ENCODE measurements around a stretch of chr4.

DNA sequence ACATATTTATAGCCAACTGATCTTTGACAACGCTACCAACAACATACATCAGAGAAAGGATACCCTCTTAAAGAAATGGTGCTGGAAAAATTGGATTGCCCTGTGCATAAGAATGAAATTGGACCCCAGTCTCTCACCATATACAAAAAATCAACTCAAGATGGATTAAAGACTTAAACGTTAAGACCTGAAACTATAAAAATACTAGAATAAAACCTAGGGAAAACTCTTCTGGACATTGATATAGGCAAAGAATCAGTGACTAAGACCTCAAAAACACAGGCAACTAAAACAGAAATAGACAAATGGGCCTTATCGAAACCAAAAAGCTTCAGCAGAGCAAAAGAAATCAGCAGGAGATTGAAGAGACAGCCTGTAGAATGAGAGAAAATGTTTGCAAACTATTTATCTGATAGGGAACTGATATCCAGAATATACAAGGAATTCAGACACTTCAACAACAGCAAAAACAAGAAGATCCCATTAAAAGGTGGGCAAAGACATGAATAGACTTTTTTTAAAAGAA, 27.8 kb downstream of the KIAA0232 start:
- RAMPAGE, long total RNA: no peak
- RRBS: no CpG with 5 or more reads among the region's 3 CpGs
PRO-cap:
- standard: no peak
- CoPRO, capped RNA only, 2 experiments: no peak in any of the 2 experiments
- CoPRO, capped and uncapped RNA, 2 experiments: no peak in any of the 2 experiments
- CoPRO, uncapped RNA only, 2 experiments: peak in 1 of 2 experiments; most common plus-strand start position 435 of the sequence (in 1)
CAGE:
- cytosol, long polyA plus RNA: no peak
- long polyA plus RNA: no peak
- nucleolus, long total RNA: no peak
- nucleus, long polyA plus RNA: no peak

DNA sequence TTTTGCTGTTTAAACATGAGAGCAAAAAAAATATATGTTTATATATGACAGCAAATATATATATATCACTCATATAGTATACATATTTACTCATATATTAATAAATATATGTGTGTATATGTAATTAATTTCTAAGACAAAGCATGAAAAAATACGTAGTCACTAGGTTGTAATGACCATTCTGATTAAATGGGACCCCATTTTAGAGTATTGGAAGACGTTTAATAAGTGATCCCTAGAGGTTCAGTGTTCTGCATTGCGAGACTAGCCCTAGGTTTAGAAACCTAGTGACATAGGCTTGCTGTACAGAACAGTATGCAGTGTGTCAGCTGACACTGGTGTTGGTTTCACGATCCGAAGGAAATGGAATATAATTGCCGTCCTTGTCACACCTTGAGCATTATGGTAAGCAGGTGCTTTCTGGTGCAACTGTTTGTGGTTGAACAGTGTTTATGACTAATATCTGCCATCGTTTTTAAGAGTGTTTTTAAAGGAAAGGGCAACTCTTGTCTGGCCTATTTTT, 54.1 kb upstream of the TBC1D14 start:
- RAMPAGE, long total RNA: no peak
- RRBS: no CpG with 5 or more reads among the region's 7 CpGs
PRO-cap:
- standard: no peak
- CoPRO, capped RNA only, 2 experiments: no peak in any of the 2 experiments
- CoPRO, capped and uncapped RNA, 2 experiments: no peak in any of the 2 experiments
- CoPRO, uncapped RNA only, 2 experiments: peak in 1 of 2 experiments; most common plus-strand start position 349 of the sequence (in 1)
CAGE:
- cytosol, long polyA plus RNA: no peak
- long polyA plus RNA: no peak
- nucleolus, long total RNA: no peak
- nucleus, long polyA plus RNA: no peak

DNA sequence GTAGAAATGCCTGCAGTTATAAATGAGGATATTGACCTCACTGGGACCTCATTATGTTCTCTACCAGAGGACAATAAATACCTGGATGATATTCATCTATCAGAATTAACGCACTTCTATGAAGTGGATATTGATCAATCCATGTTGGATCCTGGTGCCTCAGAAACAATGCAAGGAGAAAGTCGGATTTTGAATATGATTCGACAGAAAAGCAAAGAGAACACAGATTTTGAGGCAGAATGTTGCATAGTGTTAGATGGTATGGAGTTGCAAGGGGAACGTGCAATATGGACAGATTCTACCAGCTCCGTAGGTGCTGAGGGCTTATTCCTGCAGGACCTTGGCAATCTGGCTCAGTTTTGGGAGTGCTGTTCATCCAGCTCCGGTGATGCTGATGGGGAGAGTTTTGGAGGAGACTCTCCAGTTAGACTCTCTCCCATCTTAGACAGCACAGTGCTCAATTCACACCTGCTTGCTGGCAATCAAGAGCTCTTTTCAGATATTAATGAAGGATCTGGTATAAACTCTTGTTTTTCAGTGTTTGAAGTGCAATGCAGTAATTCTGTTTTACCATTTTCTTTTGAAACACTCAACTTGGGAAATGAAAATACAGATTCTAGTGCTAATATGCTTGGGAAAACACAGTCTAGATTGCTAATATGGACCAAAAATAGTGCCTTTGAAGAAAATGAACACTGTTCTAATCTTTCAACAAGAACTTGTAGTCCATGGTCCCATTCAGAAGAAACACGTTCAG, 47.7 kb upstream of the TBC1D14 start:
- RAMPAGE, long total RNA: no peak
- RRBS: no CpG with 5 or more reads among the region's 7 CpGs
PRO-cap:
- standard: no peak
- CoPRO, capped RNA only, 2 experiments: no peak in any of the 2 experiments
- CoPRO, capped and uncapped RNA, 2 experiments: no peak in any of the 2 experiments
- CoPRO, uncapped RNA only, 2 experiments: peak in 2 of 2 experiments; most common plus-strand start position 427 of the sequence (in 2)
CAGE:
- cytosol, long polyA plus RNA: no peak
- long polyA plus RNA: no peak
- nucleolus, long total RNA: no peak
- nucleus, long polyA plus RNA: no peak

DNA sequence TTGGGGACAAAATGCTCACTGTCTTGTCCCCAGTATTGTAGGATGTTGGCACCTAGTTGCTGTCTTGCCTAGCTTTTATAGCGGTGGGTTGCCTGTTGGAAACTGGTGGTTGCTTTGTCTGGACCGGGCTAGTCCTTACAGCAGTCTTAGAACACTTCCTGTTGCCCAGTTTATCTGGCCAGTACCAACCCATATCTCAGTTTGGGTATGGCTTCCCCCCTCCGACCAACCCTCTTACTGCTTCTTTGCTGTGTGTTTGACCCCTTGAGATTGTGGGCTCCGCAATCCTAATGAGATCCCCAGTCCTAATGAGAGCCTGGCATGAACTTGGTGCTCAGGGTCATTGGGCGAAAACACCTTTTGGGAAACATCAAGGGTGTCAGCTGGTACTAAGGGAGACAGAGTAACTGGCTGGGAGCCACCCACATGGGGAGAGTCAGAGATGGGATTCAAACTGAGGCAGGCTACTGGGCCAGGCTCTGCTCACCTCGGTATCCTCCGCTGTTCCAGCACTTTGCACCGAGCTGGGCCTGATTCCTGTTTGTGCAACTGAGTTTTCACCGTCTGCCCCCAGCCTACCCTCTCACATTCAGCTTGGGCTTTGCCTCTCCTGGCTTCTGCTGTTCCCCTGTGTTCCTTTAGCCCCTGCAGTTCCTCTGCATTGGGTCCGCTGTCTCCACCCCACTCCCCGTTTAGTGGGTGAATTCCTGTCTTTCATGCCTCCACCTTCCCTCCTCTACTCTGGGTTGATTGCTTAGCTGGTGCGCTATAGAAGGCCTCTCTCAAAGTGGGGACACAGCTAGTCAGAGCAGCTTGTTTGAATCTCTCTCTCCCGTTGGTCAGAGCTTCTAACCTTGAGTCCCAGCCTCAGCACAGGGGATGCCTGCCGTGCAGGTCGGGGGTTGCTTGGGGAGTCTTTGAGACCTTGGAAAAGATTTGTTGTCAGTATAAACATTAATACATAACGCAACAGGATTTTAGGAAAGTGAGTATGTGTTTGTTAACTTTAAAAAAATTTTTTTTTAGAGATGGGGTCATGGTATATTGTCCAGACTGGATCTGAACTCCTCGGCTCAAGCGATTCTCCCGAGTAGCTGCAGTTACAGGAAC, 1.7 kb downstream of the TBC1D14 start:
- RAMPAGE, long total RNA: no peak
- RRBS: no CpG with 5 or more reads among the region's 19 CpGs
PRO-cap:
- standard: no peak
- CoPRO, capped RNA only, 2 experiments: no peak in any of the 2 experiments
- CoPRO, capped and uncapped RNA, 2 experiments: no peak in any of the 2 experiments
- CoPRO, uncapped RNA only, 2 experiments: no peak in any of the 2 experiments
CAGE:
- cytosol, long polyA plus RNA: no peak
- long polyA plus RNA: no peak
- nucleolus, long total RNA: no peak
- nucleus, long polyA plus RNA: no peak

GRCh38 chr4:6912155-6912918, 2.7 kb downstream of the TBC1D14 start:
- RAMPAGE, long total RNA: no peak
- RRBS: no CpG with 5 or more reads among the region's 13 CpGs
PRO-cap:
- standard: no peak
- CoPRO, capped RNA only, 2 experiments: no peak in any of the 2 experiments
- CoPRO, capped and uncapped RNA, 2 experiments: no peak in any of the 2 experiments
- CoPRO, uncapped RNA only, 2 experiments: peak in 1 of 2 experiments; most common plus-strand start chr4:6912662 (in 1); most common minus-strand start chr4:6912513 (in 1)
CAGE:
- cytosol, long polyA plus RNA: no peak
- long polyA plus RNA: no peak
- nucleolus, long total RNA: no peak
- nucleus, long polyA plus RNA: no peak

GRCh38 chr4:7034164-7035078, 8.4 kb downstream of the CCDC96 start:
- RAMPAGE, long total RNA: no peak
- RRBS: no CpG with 5 or more reads among the region's 26 CpGs
PRO-cap:
- standard: no peak
- CoPRO, capped RNA only, 2 experiments: no peak in any of the 2 experiments
- CoPRO, capped and uncapped RNA, 2 experiments: no peak in any of the 2 experiments
- CoPRO, uncapped RNA only, 2 experiments: peak in 1 of 2 experiments; most common plus-strand start chr4:7034554 (in 1)
CAGE:
- cytosol, long polyA plus RNA: no peak
- long polyA plus RNA: no peak
- nucleolus, long total RNA: no peak
- nucleus, long polyA plus RNA: no peak

DNA sequence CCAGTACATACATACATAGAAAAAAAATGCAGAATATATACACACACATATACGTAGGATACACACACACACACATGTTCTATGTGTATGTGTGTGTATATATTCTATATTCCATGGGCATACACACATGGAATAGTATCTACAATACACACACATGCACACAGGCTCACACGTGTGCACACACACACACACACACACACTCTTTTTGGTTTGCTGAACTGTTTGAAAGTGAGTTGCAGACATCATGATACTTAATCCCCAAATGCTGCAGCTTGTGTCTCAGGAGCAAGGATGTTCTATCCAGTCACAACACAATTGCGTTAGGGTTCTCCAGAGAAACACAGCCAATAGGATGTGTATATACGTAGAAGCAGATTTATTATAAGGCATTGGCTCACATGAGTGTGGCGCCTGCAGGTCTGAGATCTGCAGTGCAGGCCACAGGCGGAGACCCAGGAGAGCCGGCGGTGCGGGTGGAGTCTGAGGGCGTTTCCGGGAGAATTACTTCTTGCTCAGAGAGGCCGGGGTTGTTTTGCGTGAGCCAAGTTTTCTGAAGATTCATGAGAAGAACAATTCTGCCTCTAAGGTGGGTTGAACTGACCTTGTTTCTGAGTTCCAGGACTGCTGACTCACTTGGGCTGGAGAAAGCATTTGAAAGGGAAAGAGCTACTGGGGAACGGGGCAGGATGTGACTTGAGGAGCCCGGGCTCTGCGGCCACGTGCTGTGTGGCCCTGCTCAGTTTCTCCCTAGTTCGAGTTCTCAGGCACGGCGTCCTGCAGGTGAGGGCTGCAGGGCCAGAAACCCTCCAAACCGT, 36.9 kb upstream of the SORCS2 start:
- RAMPAGE, long total RNA: no peak
- RRBS: no CpG with 5 or more reads among the region's 21 CpGs
PRO-cap:
- standard: no peak
- CoPRO, capped RNA only, 2 experiments: no peak in any of the 2 experiments
- CoPRO, capped and uncapped RNA, 2 experiments: no peak in any of the 2 experiments
- CoPRO, uncapped RNA only, 2 experiments: no peak in any of the 2 experiments
CAGE:
- cytosol, long polyA plus RNA: no peak
- long polyA plus RNA: no peak
- nucleolus, long total RNA: no peak
- nucleus, long polyA plus RNA: no peak

- RAMPAGE, long total RNA: no peak
- RRBS: 25% methylated on average over 3 of the region's 27 CpGs
PRO-cap:
- standard: no peak
- CoPRO, capped RNA only, 2 experiments: no peak in any of the 2 experiments
- CoPRO, capped and uncapped RNA, 2 experiments: no peak in any of the 2 experiments
- CoPRO, uncapped RNA only, 2 experiments: no peak in any of the 2 experiments
CAGE:
- cytosol, long polyA plus RNA: no peak
- long polyA plus RNA: no peak
- nucleolus, long total RNA: no peak
- nucleus, long polyA plus RNA: no peak
These were observed 211.8 kb upstream of the PSAPL1 start for GRCh38 chr4:7646231-7647265.

DNA sequence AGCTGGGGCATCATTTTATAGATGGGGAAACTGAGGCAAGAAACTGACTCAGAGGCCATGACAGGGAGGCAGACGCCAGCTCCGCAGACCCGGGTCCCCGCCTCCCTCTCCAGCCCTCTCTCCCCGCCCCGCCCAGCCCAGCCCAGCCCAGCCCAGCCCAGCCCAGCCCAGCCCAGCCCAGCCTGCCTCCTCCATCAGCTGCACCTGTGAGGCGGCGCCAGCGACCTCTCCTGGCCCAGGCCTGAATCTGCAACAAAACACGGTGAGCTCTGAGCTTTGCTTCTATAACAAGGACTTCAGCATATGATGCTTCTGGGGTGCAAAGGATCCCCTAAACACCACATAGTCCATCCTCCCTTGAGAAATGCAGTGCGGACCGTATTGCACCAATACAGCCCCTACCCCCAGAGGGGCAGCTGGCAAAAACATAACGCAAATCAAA, 215.9 kb upstream of the PSAPL1 start:
- RAMPAGE, long total RNA: no peak
- RRBS: no CpG with 5 or more reads among the region's 13 CpGs
PRO-cap:
- standard: no peak
- CoPRO, capped RNA only, 2 experiments: no peak in any of the 2 experiments
- CoPRO, capped and uncapped RNA, 2 experiments: no peak in any of the 2 experiments
- CoPRO, uncapped RNA only, 2 experiments: no peak in any of the 2 experiments
CAGE:
- cytosol, long polyA plus RNA: no peak
- long polyA plus RNA: no peak
- nucleolus, long total RNA: no peak
- nucleus, long polyA plus RNA: no peak

- RAMPAGE, long total RNA: no peak
- RRBS: no CpG with 5 or more reads among the region's 18 CpGs
PRO-cap:
- standard: no peak
- CoPRO, capped RNA only, 2 experiments: no peak in any of the 2 experiments
- CoPRO, capped and uncapped RNA, 2 experiments: no peak in any of the 2 experiments
- CoPRO, uncapped RNA only, 2 experiments: no peak in any of the 2 experiments
CAGE:
- cytosol, long polyA plus RNA: no peak
- long polyA plus RNA: no peak
- nucleolus, long total RNA: no peak
- nucleus, long polyA plus RNA: no peak
These were observed 167.7 kb downstream of the AFAP1 start for GRCh38 chr4:7771802-7772436.

DNA sequence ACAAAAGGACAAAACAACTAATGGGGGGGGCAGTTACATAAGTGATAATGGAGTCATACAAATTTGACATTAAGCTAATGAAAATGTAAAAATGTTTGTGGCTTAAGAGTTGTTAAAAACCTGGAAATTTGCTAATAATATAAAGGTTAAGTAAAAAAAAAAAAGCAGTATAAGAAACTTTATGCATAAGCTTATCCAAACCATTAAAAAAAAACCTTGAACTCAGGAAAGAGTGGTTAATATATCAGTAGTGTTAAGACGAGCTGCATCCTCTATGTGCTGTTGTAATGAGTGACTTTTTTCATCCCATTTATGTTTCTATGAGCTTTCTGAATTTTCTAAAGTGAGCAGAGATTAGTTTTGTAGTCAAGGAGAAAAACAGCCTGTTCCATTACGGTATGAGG, 122.0 kb downstream of the AFAP1 start:
- RAMPAGE, long total RNA: no peak
- RRBS: no CpG with 5 or more reads among the region's 2 CpGs
PRO-cap:
- standard: no peak
- CoPRO, capped RNA only, 2 experiments: no peak in any of the 2 experiments
- CoPRO, capped and uncapped RNA, 2 experiments: no peak in any of the 2 experiments
- CoPRO, uncapped RNA only, 2 experiments: no peak in any of the 2 experiments
CAGE:
- cytosol, long polyA plus RNA: no peak
- long polyA plus RNA: no peak
- nucleolus, long total RNA: no peak
- nucleus, long polyA plus RNA: no peak

DNA sequence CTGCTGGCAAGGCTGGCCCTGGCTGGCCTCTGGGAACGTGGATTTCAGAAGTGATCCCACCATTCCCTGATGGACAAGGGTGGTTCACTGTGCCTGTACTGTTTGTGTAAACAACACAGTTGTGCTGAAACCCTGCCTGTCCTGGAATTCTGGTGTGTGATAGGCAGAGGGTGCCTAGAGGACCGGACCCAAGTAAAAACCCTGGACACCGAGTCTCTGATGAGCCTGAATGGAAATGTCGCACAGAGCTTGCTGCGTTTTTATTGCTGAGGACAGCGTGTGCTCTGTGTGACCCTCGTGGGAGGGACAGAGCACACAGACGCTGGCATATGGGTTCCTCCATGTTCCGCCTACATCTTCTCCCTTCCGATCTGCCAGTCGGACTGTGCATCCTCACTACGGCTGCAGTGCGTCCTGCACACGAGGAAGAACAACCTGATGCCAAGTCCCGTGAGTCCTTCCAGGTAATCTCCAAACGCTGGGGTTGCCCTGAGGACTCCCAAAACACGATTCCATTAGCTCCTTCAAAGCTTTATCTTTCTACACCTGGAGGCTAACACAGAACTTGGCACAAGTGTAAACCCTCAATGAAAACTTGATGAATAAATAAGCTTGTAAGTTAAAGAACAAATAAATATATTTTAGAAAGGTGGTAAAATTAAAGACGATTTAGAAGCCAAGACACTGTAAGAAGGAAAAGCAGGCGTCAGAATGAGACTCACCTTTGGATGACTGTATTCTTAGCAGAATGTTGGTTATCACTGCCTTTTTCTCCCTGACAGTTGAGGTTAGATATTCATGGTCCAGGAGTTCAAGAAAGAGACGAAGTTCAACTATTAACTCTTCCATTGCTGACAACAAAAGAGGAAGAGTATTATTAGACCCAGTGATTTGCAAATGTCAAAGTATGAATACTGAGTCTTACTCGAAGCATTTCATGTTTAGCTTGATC, 68.2 kb downstream of the AFAP1 start:
- RAMPAGE, long total RNA: no peak
- RRBS: no CpG with 5 or more reads among the region's 21 CpGs
PRO-cap:
- standard: no peak
- CoPRO, capped RNA only, 2 experiments: no peak in any of the 2 experiments
- CoPRO, capped and uncapped RNA, 2 experiments: no peak in any of the 2 experiments
- CoPRO, uncapped RNA only, 2 experiments: no peak in any of the 2 experiments
CAGE:
- cytosol, long polyA plus RNA: no peak
- long polyA plus RNA: no peak
- nucleolus, long total RNA: no peak
- nucleus, long polyA plus RNA: no peak

DNA sequence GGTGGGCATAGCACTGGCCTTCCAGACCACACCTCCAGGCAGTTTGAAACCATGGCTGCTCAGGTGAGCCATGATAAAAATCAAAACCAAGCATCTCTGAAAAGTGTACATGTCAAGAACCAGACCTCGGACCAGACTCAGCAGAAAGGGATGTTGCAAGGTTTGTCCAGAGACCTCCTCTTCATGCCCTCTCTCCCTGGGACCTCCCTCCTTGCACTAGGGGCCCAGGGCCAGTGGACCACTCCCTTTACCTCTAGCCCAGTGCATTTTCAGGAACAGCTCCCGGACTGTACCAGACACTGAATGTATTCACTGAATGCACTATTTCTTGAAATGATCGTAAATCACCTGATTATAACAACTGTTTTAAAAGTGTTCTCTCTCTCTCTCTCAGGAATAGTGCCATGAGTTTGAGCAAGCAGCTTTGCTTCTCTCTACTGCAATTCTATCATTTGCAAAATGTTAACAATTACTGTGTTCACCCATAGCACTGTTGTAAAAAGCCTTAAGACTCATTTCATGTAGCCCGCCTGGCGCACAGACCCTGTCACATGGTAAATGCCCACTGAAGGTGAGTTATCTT, 22.9 kb downstream of the AFAP1 start:
- RAMPAGE, long total RNA: no peak
- RRBS: no CpG with 5 or more reads among the region's 5 CpGs
PRO-cap:
- standard: no peak
- CoPRO, capped RNA only, 2 experiments: no peak in any of the 2 experiments
- CoPRO, capped and uncapped RNA, 2 experiments: no peak in any of the 2 experiments
- CoPRO, uncapped RNA only, 2 experiments: no peak in any of the 2 experiments
CAGE:
- cytosol, long polyA plus RNA: no peak
- long polyA plus RNA: no peak
- nucleolus, long total RNA: no peak
- nucleus, long polyA plus RNA: no peak

- RAMPAGE, long total RNA: no peak
- RRBS: 5% methylated on average over 9 of the region's 26 CpGs
PRO-cap:
- standard: no peak
- CoPRO, capped RNA only, 2 experiments: no peak in any of the 2 experiments
- CoPRO, capped and uncapped RNA, 2 experiments: no peak in any of the 2 experiments
- CoPRO, uncapped RNA only, 2 experiments: no peak in any of the 2 experiments
CAGE:
- cytosol, long polyA plus RNA: no peak
- long polyA plus RNA: no peak
- nucleolus, long total RNA: no peak
- nucleus, long polyA plus RNA: no peak
These were observed 83.5 kb upstream of the AFAP1 start for GRCh38 chr4:8022967-8023680.

DNA sequence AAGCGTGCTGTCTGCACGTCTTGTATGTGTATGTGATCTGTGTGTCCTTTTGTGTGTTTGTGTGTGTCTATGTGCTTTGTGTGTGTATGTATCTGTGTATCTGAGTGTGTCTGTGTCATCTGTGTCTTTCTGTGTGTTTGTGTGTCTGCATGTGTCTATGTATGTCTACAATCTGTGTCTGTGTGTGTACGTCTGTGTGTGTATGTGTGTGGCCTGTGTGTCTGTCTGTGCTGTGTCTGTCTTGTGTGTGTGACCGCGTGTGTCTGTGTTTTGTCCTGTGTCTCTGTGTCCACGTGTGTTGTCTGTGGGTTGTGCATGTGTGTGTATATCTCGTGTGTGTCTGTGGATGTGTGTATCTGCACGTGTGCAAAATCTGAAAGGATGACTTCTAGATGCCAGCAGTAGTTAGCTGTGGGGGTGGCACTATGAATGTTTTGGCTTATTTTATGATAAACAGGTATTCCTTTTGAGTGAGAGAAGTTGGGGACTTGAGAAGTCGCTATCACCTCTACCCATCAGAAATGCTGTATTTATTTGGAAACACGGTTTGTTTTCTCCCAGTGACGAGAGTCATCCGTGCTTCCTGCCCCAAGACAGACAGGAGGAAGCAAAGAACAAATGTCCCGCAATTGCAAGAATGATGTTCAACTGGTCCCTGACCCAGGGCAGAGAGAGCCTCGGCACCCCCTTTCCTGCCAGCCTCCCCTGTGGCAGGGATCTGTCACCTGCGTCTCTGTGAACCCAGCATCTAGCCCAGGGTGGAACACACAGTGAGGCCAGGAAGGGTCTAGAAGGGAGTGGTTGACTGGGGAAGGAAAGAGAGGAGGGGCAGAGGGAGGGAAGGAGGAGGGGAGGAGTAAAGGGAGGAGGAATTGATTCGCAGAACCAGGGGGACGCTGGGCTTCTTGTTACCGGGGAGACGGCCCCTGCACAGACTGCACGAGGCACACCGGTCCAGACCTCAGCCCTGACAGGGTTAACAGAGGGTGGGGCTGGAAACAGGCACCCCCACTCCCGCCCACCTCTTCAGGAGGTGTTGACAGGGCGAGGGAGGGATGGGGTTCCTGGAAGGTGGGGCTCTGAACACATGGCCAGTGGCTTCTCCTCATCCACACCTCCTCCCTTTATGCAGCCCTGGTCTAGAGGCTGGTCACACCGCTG, 88.3 kb downstream of the ABLIM2 start:
- RAMPAGE, long total RNA: no peak
- RRBS: no CpG with 5 or more reads among the region's 24 CpGs
PRO-cap:
- standard: no peak
- CoPRO, capped RNA only, 2 experiments: no peak in any of the 2 experiments
- CoPRO, capped and uncapped RNA, 2 experiments: no peak in any of the 2 experiments
- CoPRO, uncapped RNA only, 2 experiments: no peak in any of the 2 experiments
CAGE:
- cytosol, long polyA plus RNA: no peak
- long polyA plus RNA: no peak
- nucleolus, long total RNA: no peak
- nucleus, long polyA plus RNA: no peak

- RAMPAGE, long total RNA: no peak
- RRBS: no CpG with 5 or more reads among the region's 4 CpGs
PRO-cap:
- standard: no peak
- CoPRO, capped RNA only, 2 experiments: no peak in any of the 2 experiments
- CoPRO, capped and uncapped RNA, 2 experiments: no peak in any of the 2 experiments
- CoPRO, uncapped RNA only, 2 experiments: no peak in any of the 2 experiments
CAGE:
- cytosol, long polyA plus RNA: no peak
- long polyA plus RNA: no peak
- nucleolus, long total RNA: no peak
- nucleus, long polyA plus RNA: no peak
These were observed 15.2 kb downstream of the ABLIM2 start for GRCh38 chr4:8143469-8143849.

DNA sequence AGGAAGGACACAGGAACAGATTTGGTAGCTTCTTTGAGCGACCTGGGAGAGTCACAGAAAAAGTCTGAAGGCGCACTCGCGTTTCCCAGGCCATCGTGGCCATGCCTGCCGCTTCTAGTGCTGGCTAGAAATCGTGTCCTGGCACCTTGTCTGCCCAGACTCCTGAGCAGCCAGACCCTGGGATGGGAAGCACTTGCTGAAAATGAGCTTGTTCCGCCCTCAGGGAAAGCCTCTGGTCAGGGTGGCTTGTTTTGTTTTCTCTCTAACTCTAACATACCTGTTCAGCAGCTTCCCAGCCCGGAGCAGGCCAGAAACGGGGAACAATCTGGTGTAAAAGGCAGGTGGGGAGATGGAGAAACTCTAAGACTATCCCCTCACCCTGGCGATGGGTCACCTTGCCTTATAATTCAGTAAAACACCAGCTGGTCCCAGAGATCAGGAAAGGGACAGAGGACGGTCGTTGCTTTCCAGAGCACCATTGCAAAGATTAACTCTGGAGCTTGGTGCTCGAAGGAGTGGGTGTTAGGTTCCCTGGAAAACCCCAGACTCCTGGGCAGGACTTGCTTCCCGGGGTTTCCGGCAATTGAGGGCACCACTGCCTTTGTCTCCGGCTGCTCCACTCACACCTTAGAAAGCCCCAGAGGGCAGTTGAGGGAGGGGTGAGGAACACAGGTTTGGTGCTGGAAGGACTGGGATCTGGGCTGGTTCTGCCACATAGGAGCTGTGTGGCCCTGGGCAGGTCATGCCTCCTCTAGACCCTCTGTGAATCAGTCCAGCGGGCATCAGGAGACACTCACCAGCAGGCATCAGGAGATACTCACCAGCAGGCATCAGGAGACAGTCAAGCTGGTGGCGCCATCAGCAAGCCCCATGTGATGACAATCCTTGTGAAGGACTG, 4.6 kb upstream of the SH3TC1 start:
- RAMPAGE, long total RNA: no peak
- RRBS: no CpG with 5 or more reads among the region's 19 CpGs
PRO-cap:
- standard: no peak
- CoPRO, capped RNA only, 2 experiments: no peak in any of the 2 experiments
- CoPRO, capped and uncapped RNA, 2 experiments: no peak in any of the 2 experiments
- CoPRO, uncapped RNA only, 2 experiments: no peak in any of the 2 experiments
CAGE:
- cytosol, long polyA plus RNA: no peak
- long polyA plus RNA: no peak
- nucleolus, long total RNA: no peak
- nucleus, long polyA plus RNA: no peak

Data from K562 (cell line).